Measurements from ENCODE around the genes ERCC6L, DMRTC1B, FAM236C and NEXMIF.

- PRO-cap, 7 experiments = no peak in any of the 7 experiments
Measured at GRCh38 chrX:72108147-72108758, 73.3 kb upstream of the PIN4 start.

- PRO-cap, 7 experiments = peak in 7 of 7 experiments; most common plus-strand start chrX:72239166 (in 3); most common minus-strand start chrX:72239036 (in 1)
Measured at GRCh38 chrX:72238400-72239564, at the start of gene ERCC6L. Gene ERCC6L (minus strand): TSS chrX:72239027.

- PRO-cap, 7 experiments = peak in 1 of 7 experiments; most common minus-strand start chrX:72267075 (in 1)
Measured at GRCh38 chrX:72266981-72267452, 10.0 kb downstream of the RPS4X start.

GRCh38 chrX:72306305-72307509 lies 993 bp upstream of the CITED1 start:
- PRO-cap, 7 experiments = peak in 1 of 7 experiments; most common minus-strand start chrX:72307157 (in 1)

- PRO-cap, 7 experiments = no peak in any of the 7 experiments
Measured at GRCh38 chrX:72347411-72347763, 41.7 kb upstream of the CITED1 start.

GRCh38 chrX:72526129-72526824 lies 46.4 kb downstream of the HDAC8 start:
- PRO-cap, 7 experiments = no peak in any of the 7 experiments

DNA sequence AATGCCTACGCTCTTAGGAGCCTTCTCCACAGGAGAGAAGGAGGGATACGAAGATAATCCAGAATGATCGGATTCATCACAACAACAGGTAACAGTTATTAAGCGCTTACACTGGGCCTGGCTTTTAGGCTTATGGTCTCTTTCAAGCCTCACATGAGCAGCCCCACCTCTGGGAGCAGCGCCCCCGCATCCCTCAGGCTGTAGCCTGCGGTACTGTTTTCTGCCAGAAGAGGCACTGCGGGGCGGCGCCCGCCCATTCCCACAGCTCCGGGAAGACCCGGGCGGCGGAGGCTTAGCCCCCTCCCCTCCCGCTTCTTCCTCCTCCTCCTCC lies at the start of gene DMRTC1B:
TSS of gene DMRTC1B (plus strand) at position 256 of the 331 bp plus-strand sequence.
- PRO-cap, 7 experiments = no peak in any of the 7 experiments

GRCh38 chrX:72912436-72912748 lies at the start of gene FAM236C:
Gene FAM236C (plus strand): TSS chrX:72912615.
- PRO-cap, 7 experiments = no peak in any of the 7 experiments

GRCh38 chrX:73840957-73842194 lies 278.4 kb downstream of the CHIC1 start:
- PRO-cap, 7 experiments = no peak in any of the 7 experiments

DNA sequence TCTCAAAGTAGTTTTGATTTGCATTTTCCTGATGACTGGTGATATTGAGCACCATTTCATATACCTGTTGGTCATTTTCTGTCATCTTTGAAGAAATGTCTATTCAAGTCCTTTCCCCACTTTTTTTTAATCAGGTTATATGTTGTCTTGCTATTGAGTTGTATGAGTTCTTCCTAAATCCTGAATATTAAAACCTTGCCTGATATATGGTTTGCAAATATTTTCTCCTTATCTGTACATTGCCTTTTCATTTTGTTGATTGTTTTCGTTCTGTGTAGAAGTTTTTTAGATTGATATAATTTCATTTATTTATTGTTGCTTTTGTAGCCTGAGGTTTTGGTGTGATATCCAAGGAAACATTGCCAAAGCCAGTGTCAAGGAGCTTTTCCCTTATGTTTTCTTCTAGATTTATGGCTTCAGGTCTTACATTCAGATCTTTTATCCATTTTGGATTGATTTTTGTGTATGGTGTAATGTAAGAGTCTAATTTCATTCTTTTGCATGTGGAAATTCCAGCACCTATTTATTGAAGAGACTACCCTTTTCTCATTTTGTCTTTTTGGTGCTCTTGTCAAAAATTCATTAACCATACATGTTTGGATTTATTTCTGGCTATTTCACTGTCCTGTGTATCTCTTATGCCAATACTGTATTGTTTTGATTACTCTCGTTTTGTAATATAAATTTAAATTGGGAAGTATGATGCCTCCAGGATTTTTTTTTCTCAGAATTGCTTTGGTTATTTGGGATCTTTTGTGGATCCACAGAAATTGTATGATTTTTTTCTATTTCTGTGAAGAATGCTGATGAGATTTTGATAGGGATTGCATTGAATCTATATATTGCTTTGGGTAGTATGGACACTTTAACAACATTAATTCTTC lies 106.5 kb upstream of the ZCCHC13 start:
- PRO-cap, 7 experiments = no peak in any of the 7 experiments

GRCh38 chrX:74275258-74275855 lies 28.6 kb upstream of the ZCCHC13 start:
- PRO-cap, 7 experiments = no peak in any of the 7 experiments

- PRO-cap, 7 experiments = no peak in any of the 7 experiments
Measured at GRCh38 chrX:74534967-74535633, 79.3 kb downstream of the RLIM start.

DNA sequence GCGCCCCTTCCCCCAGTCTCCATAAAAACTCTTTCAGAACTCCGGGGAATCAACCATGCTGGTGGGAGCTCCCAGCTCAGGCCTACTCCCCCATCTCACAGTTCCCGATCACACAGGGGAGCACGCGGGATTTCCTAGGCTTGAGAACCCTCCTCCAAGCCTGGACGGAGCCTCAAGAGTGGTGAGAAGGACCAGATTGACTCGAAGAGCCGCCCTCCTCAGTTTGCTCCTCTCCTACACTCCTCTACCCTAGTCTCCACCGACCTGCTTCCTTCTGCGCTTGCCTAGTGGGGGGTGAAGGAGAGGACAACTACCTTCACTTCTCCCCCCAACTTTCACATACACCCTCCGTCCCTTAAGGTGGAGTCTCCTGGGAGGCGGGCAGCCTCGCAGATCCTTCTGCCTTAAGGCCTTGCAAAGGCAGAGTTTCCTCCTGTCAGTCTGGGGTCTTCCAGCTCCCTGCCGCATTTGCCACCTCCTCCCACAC lies 77.3 kb downstream of the RLIM start:
- PRO-cap, 7 experiments = no peak in any of the 7 experiments

DNA sequence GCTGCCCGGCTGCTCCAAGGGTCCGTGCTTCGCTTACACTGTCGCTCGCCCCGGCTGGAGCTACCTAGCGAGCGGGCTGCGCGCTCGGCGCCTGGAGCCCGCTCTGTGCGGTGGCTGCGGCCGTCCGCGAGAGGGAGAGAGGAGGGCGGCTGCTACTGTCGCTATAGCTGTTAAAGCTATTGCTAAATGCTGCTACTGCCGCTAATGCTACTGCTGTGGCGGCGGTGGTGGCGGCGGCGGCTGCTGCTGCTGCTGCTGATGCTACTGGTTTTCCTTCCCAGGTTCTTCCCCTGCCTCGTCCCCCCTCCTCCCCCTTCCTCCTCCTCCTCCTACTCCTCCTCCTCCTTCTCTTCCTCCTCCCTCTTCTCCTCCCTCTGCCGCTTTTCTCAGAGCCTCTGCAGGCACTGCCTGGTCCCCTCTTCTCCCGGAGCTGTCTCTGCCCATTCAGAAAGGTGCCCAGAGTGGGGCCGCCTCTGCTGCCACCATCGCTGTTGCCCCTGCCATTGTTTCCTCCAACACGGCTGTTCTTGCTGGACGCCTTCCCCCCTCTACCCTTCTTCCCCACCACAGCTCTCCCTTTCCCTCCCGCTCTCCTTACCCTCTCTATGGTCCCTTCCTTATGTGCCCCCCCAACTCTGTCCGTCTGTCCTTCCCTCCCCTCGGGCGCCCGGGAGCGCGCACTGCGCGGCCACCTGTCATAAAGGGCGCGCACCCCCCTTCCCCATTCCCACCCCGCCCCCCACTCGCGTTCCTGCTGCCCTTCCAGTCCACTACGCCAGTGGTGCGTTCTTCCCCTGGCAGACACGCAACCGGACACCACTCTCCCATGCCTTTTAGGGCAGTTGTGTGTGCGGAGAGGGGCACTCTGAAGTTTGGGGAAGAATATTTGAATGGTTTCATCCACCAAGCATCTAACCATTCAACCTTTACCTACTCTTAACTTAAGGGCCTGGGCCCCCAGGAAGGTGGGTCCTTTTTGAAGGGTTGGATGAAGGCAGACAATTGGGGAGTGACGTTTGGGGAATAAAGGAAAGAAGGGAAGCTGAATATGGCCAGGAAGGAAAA lies at the start of gene NEXMIF:
TSS of gene NEXMIF (minus strand) at position 272 of the 1,065 bp plus-strand sequence.
- PRO-cap, 7 experiments = peak in 2 of 7 experiments; most common plus-strand start position 213 of the sequence (in 1); most common minus-strand start position 107 of the sequence (in 2)

DNA sequence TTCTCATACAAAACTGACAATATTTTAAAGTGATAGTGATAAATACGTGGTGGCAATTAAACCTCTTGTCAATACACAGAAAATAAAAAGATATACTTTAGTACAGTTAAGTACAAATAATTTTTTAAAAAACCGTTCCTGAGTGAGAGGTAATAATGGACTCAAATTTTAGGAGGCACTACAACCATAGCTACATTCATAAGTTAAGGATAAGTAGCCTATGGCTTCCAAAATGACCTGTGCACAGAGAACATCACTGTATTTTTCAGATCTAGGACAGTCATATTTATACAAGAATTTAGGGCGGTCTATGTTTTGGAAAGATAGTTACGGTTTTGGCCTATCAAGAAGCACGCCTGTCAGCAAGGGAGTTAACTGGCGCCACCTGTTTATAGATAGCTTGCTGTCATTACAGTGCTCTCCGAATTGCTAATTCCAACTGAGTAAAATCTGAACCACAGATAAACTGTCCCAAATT lies 775 bp downstream of the ABCB7 start:
- PRO-cap, 7 experiments = peak in 3 of 7 experiments; most common minus-strand start position 258 of the sequence (in 2)

- PRO-cap, 7 experiments = peak in 5 of 7 experiments; most common plus-strand start chrX:76149068 (in 1); most common minus-strand start chrX:76148979 (in 3)
Measured at GRCh38 chrX:76148681-76149184, 24.1 kb upstream of the PBDC1 start.

- PRO-cap, 7 experiments = no peak in any of the 7 experiments
Measured at GRCh38 chrX:76725655-76726178, 298.2 kb downstream of the MAGEE1 start.

- PRO-cap, 7 experiments = no peak in any of the 7 experiments
Measured at GRCh38 chrX:77494143-77494542, 47.0 kb downstream of the FGF16 start.

GRCh38 chrX:77651996-77652513 lies 134.0 kb downstream of the ATRX start:
- PRO-cap, 7 experiments = no peak in any of the 7 experiments

DNA sequence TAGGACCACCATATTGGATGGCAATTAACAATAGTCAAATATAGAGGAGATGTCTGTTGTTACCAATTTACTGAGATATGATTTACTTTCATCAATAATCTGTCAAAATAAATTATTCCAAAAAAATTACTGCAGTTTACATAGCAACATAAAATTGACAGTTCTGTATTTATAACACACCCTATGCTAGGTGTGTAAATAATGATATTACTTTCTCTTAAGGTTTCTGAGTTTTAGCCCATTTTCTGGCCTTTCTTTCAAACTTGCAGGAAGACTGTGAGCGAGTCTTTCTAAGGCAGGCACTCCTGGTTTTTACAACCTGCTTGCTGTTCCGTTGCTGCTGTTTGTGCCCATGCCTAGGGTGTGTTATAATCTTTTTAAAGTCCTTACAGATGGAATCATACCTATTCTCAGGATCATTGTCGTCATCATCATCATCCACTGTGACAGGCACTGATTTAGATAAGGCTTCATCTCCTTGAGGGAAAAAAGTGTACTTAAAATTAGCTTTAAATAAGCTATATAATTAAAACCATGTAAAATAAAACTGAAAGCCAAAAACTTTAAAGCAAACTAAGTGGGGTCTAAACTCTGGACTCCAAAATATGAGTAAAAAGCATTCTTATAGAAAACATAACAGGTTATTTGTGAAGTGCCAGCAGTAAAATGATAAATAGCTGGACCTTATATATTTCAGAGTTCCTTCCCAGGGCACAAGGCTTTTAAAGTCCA lies 110.0 kb downstream of the ATRX start:
- PRO-cap, 7 experiments = no peak in any of the 7 experiments

Data from T-cell (primary cell).